ENCODE data around the gene PELI3.

GRCh38 chr11:66126183-66126417, 56.0 kb downstream of the PACS1 start:
- PRO-cap = no peak

GRCh38 chr11:66150487-66151023, 80.5 kb downstream of the PACS1 start:
- PRO-cap = no peak

DNA sequence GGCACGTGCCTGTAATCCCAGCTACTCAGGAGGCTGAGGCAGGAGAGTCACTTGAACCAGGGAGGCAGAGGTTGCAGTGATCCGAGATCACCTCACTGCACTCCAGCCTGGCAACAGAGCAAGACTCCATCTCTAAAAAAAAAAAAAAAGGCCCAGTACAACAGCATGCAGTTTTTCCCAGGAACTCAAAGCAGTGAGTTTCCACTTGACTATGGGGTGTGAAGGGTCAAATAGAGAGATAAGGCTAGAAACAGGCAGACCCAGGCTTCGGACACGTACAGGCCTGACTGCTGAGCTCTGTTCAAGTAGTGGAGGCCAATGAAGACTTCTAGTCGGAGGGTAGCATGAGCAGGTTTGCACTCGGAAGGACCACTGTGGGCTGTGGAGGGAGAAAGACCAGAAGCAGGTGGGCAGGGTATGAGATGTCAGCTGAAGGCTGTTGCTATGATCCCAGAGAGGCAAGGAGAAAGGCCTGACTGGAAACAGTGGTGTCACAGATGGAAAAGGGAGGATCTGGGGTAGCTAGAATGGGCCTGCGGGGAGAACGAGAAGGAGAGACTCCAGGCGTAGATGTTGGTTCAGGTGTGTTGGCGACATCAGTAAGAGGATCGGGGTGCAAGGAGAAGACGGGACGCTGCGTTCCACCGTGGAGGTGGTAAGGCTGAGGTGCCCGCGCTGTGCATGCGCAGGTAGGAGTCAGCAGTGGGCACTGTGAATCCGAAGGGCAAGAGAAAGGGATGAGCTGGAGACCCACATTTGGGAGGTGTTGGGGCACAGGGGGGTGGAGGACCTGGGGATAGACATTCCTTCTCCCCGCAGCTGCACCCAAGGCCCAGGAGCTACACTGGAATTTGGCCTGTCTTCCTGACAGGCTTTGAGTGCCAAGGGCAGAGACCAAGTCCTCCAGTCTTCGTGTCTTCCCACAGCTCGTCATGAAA, 38.5 kb upstream of the KLC2 start:
- PRO-cap = no peak

DNA sequence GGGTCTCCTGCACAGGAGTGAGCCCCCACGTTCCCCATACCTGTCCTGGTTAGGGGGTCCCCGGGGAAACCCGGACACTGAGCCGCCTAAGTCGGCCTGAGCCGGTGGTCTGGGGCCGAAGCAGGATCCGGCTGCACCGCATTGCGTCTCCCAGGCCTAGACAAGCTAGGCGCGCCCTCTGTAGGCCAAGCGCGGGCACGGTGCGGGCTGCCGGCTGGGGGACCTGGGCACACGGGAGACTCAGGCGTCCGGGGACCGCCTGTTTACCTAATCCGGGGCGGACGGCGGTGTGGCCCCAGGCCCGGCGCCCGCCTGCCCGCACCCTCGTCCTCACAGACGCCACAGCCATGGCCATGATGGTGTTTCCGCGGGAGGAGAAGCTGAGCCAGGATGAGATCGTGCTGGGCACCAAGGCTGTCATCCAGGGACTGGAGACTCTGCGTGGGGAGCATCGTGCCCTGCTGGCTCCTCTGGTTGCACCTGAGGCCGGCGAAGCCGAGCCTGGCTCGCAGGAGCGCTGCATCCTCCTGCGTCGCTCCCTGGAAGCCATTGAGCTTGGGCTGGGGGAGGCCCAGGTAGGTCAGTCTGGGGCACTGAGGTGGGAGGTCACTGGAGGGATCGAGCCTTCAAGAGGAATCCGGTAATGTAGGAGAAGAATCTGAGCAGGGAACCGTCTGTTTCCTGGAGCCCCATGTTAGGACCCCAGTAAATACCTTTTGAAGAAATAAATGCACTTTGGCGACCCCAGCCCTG, 921 bp downstream of the KLC2 start:
- PRO-cap = unidirectional peak, minus-strand start at position 162 of the sequence

DNA sequence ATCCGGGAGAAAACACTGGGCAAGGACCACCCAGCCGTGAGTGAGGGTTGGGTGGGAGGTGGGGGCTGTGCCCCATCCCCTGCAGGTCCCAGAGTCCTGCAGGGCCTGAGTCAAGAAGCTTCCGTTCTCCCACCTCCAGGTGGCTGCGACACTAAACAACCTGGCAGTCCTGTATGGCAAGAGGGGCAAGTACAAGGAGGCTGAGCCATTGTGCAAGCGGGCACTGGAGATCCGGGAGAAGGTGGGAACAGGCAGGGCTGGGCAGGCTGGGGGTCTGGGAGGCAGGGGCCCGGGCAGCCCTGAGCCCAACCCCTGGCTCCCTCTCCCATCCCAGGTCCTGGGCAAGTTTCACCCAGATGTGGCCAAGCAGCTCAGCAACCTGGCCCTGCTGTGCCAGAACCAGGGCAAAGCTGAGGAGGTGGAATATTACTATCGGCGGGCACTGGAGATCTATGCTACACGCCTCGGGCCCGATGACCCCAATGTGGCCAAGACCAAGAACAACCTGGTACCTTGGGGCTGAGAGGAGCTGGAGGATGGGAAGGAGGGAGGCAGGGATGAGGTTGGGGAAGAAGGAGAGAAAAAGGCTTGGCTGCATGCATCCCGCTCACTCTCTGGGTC, 4.6 kb upstream of the RAB1B start:
- PRO-cap = no peak

DNA sequence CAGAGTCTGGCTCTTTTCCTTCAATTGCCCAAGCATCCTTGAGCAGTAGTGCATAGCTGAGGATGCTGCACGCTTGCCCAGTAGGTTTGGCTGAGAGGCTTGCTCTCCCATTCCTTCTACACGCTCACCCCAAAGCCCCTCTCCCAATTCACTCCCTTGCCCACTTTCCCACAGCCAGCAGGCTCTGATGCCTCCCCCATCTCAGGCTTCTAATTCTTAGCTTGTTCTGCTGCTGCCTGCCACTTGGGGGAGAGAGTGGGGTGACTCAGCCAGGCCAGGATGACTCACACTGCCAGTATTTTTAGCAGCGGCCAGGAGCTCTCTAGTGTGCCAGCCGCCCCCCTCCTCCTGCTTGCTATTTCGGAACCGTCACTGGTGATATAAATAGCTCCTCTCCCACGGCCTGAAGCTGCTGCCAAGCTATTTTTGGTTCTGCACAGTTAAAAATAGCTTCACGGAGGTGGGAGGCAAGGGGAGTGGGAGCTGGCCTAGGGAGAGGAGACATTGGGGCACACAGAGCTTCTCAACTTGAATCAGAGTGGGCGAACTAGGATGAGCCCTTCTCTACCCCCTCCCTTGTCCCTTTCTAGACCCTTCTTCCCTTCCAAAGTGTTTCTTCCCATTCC, 2.7 kb upstream of the NPAS4 start:
- PRO-cap = no peak

- PRO-cap = no peak
These were observed 1.3 kb upstream of the PELI3 start for GRCh38 chr11:66465378-66465903.

GRCh38 chr11:66466833-66467638, at the start of gene PELI3:
Gene PELI3 (plus strand): TSS chr11:66466905.
- PRO-cap = bidirectional peak, plus-strand start at chr11:66466911, minus-strand start at chr11:66466686; unidirectional peak, plus-strand start at chr11:66467122

- PRO-cap = no peak
These were observed 6.6 kb downstream of the RBM14 start for GRCh38 chr11:66622802-66623649.

DNA sequence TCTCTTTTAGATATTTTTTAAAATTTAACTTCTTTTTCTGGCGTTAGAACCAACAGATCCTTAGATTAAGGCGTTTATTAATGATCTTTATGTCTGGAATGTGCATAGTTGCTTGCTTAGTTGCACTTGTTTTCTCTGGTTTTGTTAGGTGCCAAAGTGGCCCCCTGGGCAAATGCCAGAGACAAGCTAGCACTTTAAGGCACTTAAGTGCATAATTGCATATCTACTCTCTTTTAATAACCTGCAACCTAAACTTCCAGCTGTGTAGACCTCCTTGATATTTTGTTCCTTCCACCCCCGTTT, 3.3 kb downstream of the RBM4 start:
- PRO-cap = no peak

DNA sequence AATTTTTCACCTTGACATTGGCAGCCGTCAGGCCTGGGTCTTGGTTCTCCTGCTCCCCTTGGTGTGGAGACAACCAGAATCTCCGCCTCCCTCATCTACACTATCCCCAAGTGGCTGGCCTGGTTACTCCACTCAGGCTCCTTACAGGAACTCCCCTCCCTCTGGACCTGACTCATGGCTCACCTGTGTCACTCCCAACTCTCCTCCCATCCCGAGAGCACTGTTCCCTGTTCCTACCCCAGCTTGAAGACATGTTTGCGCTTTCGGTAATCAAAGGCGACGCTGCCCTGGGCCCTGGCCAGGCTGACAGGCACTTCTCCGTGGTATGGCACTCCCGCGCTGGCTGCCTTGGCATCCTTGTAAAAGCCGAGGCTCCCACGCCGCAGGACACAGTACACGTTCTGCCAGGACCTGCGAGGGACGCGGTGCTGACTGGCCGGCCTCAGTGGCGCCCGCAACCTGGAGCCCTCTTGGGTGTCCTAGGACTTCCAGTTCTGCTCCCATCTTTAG, 9.1 kb upstream of the RBM4B start:
- PRO-cap = no peak

GRCh38 chr11:66717654-66718209, 11.3 kb downstream of the SPTBN2 start:
- PRO-cap = no peak

DNA sequence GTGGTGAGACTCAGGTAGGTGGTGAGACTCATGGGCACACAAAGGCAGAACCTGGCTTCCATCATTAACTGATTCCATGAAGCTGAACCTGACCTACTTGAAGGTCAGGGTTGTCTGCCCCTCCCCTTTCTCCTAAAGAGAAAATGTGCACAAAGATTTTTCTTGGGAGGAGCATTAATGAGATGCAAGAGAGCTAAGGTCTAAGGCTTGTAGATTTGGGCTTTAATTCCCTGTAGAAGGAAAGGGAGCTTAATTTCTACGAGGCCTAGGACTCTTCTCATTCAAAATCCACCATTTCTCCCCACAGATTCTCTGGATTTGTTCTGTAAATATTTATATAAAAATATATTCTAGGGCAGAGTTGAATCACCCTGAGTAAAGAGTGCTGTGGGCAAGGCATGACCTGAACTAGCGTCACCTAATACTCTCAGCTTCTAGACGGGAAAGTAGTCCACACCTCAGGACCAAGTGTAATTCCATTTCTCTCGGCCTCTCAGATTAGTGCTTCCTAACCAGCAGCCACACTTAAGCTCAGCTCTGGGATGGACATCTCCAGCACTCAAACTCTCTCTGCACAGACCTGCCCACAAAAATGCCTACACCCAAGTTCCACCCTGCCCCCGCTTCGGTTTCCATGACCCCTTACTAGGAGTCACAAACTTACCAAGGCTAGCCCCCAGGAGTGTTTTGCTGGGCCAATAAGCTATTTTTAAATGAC, 5.4 kb downstream of the SPTBN2 start:
- PRO-cap = no peak

DNA sequence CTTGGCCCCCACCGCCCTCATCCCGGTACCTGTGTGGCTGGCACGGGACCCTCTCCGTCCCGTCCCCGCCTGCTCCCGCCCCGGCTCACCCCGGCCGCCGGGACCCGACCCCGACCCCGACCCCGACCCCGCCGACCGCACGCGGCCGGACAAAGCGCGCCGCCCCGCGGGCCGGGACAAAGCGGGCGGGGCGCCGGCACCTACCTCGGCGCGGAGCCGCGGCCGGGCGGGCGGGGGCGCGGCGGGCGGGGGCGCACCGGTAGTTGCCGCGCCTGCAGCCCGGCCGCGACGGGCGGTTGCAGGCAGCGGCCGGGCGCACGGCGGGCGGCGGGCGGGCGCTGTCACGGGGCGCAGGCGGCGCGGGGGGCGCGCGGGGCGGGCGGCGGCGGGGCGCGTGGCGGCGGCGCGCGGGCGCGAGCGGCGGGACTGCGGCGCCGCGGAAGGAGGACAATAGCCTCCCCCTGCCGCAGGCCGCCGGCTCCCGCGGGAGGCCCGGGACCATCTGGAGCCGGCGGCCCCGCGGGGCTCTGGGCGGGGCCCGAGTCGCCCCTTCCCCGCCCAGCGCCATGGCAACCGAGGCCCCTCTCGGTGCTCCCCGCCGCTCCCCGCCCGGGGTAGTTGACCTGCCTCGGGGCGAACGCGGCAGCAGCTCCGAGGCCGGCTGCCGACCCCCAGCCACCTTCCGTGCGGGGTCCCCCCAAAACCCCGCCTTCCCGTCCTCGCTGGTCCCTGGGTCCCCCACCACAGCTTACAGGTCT, 880 bp downstream of the SPTBN2 start:
- PRO-cap = no peak

- PRO-cap = no peak
These were observed 386 bp upstream of the C11orf80 start for GRCh38 chr11:66744222-66744544.

- PRO-cap = no peak
These were observed 848 bp downstream of the LRFN4 start for GRCh38 chr11:66857580-66858243.

DNA sequence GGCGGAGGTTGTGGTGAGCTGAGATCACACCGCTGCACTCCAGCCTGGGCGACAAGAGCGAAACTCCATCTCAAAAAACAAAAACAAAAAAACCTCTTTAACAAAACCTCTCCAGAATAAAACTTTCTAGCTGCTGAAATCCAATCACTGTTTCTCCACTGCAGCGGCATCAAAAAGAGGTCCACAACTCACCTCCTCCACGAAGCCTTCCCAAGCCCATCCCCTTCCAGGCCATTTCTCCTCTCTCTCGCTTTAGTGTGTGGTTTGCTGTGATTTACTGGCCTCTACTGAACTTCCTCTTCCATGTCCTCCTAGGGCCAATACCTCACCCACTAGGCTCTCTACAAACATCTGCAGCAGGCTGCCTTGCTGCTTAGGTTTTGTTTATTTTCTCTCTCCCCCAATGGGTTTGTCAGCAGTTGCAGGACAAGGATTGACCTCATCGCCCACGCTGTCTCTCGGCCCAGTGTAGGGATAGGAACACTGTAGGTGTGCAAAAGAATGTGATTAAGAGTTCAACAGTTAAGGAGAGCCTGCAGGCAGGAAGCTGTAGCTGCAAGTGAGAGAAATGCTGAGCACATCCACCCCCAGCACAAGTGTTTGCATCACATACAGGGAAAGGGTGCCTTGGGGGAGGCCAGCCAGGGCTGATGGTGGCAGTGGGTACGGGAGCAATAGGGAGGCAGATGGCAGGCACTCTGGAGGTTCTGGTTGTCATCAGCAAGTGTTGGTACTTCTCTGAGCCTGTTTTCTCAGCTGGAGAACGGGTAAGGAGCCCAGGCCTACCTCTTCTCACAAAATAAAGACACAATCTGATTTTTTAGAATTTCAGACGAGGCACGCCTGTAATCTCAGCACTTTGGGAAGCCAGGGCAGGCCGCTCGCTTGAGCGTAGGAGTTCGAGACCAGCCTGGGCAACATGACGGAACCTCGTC, 1.4 kb downstream of the PC start:
- PRO-cap = no peak

DNA sequence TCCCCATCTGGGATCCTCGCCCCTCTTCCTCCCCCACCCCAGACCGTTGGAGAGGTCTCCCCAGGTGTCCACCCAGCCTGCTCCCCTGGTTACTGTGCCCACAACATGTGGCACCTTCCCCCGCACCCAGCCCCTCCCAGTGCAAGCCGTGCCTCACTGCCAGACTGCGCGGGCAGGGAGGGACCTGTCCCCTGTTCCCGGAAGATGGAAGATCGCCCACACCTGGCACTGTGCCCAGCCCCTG, 706 bp upstream of the SYT12 start:
- PRO-cap = no peak

GRCh38 chr11:67056250-67056659, 392 bp upstream of the RHOD start:
- PRO-cap = no peak

DNA sequence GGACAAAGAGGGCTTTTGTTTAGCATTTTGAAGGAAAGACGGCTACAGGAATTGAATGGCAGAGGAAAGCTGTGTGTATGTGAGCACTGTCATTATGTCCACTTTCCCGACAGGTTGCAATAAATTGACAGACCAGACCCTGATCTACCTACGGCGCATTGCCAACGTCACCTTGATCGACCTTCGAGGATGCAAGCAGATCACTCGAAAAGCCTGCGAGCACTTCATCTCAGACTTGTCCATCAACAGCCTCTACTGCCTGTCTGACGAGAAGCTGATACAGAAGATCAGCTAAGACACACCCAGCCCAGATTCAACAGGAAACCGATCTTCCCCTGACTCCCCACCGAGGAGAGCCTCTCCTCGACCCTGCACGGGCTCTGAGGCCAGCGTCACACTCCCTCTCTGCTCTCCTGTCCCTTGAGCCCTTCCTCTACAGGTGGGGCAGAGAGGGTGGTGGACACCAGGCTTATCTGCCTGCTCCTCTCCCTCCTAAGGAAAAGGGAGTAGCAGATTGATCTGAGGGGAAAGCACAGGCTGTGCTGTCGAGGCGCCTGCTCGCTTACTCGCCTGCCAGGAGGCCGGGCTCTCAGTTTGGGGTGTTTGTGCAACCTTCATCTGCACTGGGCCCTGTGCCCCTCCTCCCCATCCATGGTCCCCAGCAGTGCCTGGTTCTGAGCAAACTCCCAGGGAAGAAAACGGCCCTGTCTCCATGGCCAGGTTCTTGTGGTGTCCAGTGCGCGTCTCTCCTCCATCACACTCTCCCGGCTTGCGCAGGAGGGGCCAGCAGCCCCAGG, 11.3 kb upstream of the GRK2 start:
- PRO-cap = no peak

All from right cardiac atrium (tissue), 1 donor.